ENCODE measurements around a stretch of chr10.

GRCh38 chr10:18240546-18241068 lies 100.4 kb downstream of the CACNB2 start:
- PRO-cap, 4 experiments: no peak in any of the 4 experiments
- RAMPAGE, long total RNA, 2 experiments: no peak in any of the 2 experiments

GRCh38 chr10:18566977-18568391 lies 83.9 kb downstream of the NSUN6 start:
- PRO-cap, 4 experiments: no peak in any of the 4 experiments
- RAMPAGE, long total RNA, 2 experiments: no peak in any of the 2 experiments

DNA sequence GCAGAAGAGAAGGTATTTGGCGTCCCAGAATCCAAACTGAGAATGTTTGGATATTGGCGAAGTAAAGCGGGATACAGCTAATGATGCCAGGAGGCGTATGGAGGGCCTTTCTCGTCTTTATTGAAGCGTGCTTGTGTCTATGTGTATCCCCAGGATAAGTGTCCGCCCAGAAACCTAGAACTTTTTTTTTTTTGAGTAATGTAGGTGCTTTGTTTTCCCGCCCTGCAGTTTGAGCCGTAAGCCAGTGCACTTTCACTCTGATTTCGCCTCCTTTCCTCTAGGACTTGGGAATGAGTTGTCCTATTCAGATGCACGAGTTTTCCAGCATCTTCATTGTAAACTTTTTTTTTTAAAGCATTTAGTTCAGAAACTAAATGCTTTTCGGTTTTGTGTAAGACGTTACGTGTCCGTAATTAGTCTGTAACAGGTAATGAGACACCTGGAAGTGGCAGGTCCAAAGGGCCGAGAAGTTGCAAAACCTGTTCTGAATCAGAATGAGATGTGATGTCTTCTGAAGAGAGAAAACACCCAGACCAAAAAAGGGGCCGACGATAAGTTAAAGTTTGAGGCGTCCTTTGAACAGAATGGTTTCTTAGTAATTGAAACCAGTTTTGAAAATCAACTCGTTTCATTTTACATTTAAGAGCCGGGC lies 776 bp downstream of the ARL5B start:
- PRO-cap, 4 experiments: peak in 4 of 4 experiments; most common plus-strand start position 531 of the sequence (in 2); most common minus-strand start position 265 of the sequence (in 4)
- RAMPAGE, long total RNA, 2 experiments: no peak in any of the 2 experiments

DNA sequence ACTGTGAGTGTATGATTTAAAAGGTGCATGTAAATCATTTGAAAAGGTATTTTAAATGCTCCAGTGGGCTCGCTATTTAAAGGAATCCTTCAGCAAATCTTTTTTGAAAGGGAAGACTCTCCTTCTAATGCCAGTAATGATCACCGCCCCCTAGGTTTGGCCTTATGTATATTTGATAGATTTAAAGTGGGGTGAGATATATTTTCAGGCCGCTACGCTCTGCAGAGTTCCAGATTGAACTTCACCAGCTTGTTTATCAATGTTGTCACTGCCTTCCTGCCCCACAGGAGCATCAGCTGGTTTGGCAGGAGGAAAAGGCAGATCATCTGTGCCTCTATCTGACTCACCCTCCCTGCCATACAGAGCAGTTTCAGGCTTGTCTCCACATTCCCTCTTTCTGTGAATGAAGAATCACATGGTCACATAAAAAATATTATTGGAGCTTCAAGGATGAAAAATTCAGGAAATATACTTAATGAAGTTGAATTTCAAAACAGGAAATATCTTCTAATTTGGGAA lies 115.3 kb downstream of the PLXDC2 start:
- PRO-cap, 4 experiments: peak in 3 of 4 experiments; most common plus-strand start position 337 of the sequence (in 2); most common minus-strand start position 236 of the sequence (in 3)
- RAMPAGE, long total RNA, 2 experiments: no peak in any of the 2 experiments

DNA sequence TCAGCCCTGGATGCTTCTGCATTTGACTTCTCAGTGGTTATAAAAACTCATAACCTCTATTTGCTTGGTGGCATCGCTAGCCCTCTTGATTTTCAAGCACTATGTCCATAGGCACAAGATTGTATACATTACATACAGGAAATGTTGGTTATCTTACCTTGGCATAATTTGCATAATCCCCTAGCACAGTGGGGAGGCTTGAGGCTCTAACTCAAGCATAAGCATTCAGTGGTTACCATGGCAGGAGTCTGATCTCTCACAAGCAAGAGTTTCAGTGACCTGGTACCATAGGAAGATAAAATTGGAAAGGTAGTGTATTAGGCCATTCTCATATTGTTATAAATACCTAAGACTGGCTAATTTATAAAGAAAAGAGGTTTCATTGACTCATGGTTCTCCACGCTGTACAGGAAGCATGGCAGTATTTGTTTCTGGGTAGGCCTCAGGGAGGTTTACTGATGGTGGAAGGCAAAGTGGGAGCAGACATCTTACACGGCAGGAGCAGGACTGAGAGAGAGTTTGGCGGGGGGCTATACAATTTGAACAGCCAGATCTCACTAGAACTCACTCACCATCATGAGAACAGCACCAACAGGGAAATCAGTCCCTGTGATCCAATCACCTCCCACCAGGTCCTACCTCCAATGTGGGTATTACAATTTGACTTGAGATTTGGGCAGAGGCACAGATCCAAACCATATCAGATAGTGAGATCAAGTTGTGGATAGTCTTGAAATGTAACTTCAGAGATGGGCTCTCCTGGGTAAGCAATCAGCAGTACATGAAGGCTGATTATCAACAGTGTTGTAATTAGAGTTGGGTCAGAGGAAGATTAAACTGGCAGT lies 122.0 kb downstream of the PLXDC2 start:
- PRO-cap, 4 experiments: no peak in any of the 4 experiments
- RAMPAGE, long total RNA, 2 experiments: no peak in any of the 2 experiments

DNA sequence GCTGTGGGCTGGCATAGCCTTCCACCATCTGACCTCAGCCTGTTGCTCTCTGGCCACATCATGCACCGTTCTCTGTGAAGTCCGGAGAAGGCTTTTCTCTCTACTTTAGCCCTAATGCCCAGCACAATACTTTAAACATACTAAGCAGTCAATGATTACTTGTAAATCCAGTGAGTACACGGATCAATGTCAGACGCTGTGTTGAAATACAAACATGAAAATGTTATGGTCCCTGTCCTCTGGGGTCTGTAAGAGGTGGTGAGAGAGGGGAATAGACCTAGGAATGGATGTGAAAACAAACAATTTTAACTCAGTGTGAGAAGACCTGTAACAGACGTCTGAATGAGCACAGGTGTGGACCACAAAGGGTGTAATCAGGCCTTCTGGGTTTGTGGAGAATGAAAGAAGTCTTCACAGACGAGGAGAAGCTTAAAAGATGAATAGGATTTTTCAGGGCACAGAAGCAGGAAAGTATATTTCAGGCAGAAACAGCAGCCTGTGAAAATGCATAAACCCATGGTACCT lies 298.1 kb downstream of the PLXDC2 start:
- PRO-cap, 4 experiments: no peak in any of the 4 experiments
- RAMPAGE, long total RNA, 2 experiments: no peak in any of the 2 experiments

DNA sequence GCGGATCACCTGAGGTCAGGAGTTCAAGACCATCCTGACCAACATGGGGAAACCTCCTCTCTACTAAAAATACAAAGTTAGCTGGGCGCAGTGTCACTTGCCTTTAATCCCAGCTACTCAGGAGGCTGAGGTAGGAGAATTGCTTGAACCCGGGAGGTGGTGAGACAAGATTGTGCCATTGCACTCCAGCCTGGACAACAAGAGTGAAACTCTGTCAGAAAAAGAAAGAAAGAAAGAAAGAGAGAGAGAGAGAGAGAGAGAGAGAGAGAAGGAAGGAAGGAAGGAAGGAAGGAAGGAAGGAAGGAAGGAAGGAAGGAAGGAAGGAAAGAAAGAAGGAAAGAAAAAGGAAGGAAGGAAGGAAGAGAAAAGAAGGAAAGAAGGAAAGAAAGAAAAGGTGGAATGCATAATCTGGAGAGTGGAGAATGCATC lies 345.6 kb downstream of the PLXDC2 start:
- PRO-cap, 4 experiments: no peak in any of the 4 experiments
- RAMPAGE, long total RNA, 2 experiments: no peak in any of the 2 experiments

GRCh38 chr10:21100061-21100776 lies 203.1 kb upstream of the NEBL start:
- PRO-cap, 4 experiments: no peak in any of the 4 experiments
- RAMPAGE, long total RNA, 2 experiments: no peak in any of the 2 experiments

DNA sequence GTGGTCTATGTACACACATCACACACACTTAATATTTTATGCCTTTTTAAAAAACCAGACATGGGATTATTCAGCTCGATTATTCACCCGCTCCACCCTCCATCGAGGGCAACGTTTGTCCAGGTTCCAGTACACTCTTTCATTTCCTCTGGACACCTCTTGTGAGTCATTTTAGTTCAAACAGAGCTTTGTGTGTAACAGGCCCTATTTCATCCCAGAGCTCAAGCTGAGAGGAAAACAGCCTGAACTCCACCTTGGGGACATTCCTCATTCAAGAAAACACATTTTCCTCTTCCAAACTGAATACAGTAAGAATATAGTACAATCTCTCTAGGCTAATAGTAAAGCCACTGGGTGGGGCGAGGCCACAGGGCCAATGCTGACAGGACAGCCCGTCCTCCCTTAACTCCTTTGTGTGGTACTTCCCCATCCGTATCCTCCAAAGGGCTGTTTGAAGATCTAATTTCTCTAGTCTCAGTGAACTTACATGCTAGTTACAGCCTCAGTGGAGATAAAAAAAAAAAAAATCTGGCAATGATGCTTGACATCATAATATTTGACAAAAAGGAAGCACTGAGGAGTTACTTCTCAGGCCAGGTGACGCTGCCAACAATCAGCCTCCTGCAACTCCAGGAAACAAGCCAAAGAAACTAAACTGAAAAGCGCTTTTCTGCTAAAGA lies 238.0 kb upstream of the NEBL start:
- PRO-cap, 4 experiments: no peak in any of the 4 experiments
- RAMPAGE, long total RNA, 2 experiments: no peak in any of the 2 experiments

DNA sequence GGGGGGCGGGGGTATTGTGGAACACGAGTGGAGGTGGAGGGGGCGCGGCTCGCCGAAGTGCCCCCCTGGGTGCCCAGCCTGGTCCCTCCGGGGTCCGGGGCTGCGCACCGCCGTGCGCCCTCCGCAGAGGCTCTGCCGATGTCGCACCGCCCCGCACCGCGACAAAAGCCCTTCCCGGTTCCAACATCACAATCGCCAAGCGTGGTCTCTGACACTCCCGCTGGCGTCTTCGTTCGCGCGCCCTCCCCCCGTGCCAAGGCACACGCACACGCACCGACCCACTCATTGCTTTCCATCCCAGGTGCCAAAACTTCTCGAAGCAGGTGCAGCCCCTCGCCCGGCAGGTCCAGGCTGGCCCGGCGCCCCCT lies 276.3 kb upstream of the NEBL start:
- PRO-cap, 4 experiments: no peak in any of the 4 experiments
- RAMPAGE, long total RNA, 2 experiments: no peak in any of the 2 experiments

DNA sequence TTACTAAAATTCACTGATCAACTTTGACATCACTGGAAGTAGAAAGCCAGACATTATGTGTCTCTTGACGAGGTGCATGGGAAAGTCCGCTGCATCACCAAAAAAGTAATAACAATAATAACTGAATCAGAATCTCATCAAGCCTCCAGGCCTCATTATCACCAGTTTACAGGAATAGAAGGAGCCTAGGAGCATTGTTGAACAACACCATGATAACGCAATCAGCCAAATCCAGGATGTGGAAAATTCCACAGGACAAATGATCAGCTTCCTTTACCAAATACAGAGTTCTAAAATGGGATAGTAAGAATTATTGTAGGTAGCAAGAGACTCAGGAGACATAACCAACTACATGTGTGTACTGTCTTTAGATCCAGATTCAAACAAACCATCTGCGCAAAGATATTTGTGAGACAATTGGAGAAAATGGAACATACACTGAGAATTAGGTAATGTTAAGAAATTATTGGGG lies 160.6 kb downstream of the SKIDA1 start:
- PRO-cap, 4 experiments: no peak in any of the 4 experiments
- RAMPAGE, long total RNA, 2 experiments: no peak in any of the 2 experiments

GRCh38 chr10:21526213-21526949 lies 899 bp upstream of the SKIDA1 start:
- PRO-cap, 4 experiments: peak in 4 of 4 experiments; most common plus-strand start chr10:21526571 (in 3); most common minus-strand start chr10:21526410 (in 2)
- RAMPAGE, long total RNA, 2 experiments: no peak in any of the 2 experiments

- PRO-cap, 4 experiments: no peak in any of the 4 experiments
- RAMPAGE, long total RNA, 2 experiments: no peak in any of the 2 experiments
These were observed 2.5 kb upstream of the SKIDA1 start for GRCh38 chr10:21527715-21528728.

GRCh38 chr10:21535328-21535787 lies 1.3 kb downstream of the MLLT10 start:
- PRO-cap, 4 experiments: no peak in any of the 4 experiments
- RAMPAGE, long total RNA, 2 experiments: no peak in any of the 2 experiments

DNA sequence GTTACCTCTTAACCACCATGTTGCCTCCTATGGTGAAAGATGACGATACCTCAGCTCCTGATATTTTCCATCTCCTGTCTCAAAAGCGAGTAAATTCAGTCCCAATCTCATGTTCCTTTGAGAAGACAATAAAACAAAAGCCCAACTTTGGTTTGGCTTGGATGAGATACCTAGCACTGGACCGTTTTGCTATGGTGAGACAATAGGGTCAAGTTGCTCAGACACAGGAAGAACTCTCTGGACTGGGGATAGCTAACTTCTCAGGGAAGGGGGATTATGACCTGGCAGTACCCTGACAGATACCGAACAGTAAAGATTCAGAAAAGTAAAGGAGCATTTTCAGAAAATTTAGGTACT lies 10.1 kb downstream of the MLLT10 start:
- PRO-cap, 4 experiments: no peak in any of the 4 experiments
- RAMPAGE, long total RNA, 2 experiments: no peak in any of the 2 experiments

- PRO-cap, 4 experiments: no peak in any of the 4 experiments
- RAMPAGE, long total RNA, 2 experiments: no peak in any of the 2 experiments
These were observed 139.5 kb downstream of the MLLT10 start for GRCh38 chr10:21673293-21674128.

- PRO-cap, 4 experiments: no peak in any of the 4 experiments
- RAMPAGE, long total RNA, 2 experiments: no peak in any of the 2 experiments
These were observed 225.2 kb downstream of the MLLT10 start for GRCh38 chr10:21759026-21759792.

DNA sequence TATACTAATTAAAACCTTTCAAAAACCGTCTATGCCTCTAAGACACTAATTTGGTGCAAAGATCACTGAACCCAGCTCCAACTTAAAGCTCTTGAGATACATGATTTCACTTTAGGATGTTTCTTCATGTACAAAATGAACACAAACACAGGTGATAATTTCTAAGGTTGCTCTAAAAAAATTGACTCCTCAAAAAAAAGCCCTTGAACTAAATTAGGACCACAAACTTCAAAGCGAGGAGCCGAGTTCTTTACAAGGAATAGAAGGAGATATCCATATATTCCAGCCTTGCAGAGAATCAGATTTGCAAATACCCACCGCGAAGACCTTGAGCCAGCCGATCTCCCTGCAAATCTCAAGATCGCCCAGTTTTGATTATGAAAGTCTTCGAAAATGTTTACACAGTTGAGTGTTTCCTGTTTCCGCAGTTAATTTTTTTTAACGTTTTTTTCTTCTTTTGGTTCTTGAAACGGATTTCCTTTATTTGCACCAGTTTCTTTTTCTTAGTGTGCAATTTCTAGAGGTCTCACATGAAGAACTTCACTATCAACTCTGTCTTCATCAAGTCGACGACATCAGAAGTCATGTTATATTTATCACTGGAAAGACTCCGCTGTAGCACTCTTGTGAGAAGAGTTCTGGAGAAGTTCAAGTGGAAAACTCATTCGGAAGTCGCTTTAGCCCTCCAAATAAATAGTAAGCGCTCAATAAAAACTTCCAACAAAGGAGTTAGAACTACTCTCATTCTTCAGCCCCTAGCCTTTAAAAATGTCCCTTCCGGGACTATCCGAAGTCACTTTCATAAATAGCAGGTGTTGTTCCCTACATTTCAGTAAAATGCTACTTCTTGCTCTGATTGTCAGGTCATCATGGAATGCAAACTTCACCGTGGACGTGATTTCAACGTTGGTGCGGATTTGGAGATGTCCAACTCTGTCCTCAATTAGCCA lies 12.1 kb upstream of the SPAG6 start:
- PRO-cap, 4 experiments: peak in 2 of 4 experiments; most common plus-strand start position 509 of the sequence (in 1); most common minus-strand start position 356 of the sequence (in 2)
- RAMPAGE, long total RNA, 2 experiments: no peak in any of the 2 experiments

DNA sequence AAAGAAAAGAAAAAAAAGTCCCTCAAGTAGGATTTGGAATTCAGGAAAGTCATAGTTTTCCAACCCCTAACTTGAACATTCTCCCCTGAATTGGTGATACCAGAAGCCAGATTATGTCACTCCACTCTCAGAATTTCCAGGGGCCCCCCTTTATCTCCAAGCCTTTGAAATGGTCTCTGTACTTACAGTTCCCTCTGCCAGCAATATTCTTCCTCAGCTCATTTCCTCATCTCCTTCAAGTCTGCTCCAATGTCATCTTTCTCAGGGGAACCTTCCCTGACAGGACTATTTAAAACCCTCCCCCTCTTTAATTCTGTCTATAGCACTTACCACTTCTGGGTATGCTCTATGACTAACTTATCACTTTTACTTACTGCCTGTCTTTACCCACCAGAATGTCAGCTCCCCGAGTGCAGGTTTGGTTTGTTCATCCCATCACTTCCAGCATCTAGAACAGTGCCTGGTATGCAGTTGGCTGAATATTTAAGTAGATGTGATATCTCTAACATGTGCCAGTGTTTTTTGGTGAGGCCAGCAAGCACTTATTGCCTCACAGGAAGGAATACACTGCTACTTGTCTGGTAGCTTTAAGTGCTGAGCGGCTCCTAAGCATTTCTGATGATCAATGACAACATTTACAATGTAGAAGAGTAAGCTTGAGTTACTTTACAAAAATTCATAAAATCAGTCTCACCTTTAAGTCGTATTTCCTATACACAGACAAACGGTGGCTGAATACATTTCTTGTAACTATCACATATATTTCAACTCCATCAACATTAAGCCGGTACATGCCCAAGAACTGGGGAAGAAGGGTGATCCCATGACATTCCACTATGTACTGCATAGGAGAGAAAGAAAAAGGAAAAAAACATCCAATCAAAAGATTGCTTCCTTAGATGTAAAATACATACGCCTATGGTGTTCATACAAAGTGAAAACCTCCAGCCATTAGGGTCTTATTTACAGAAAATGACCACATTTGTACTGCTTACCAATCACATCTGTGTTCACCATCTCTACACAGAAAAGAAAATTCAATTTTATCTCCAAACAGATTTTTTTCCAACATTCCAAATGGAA lies 141.4 kb downstream of the PIP4K2A start:
- PRO-cap, 4 experiments: no peak in any of the 4 experiments
- RAMPAGE, long total RNA, 2 experiments: no peak in any of the 2 experiments

- PRO-cap, 4 experiments: peak in 1 of 4 experiments; most common plus-strand start chr10:22597481 (in 1); most common minus-strand start chr10:22597290 (in 1)
- RAMPAGE, long total RNA, 2 experiments: no peak in any of the 2 experiments
These were observed 117.4 kb downstream of the PIP4K2A start for GRCh38 chr10:22596785-22597589.